Measurements from ENCODE around the genes RELA, MUS81 and YIF1A.

- PRO-cap = unidirectional peak, plus-strand start at chr11:65560904
Measured at GRCh38 chr11:65560544-65561481, 2.7 kb upstream of the LTBP3 start.

DNA sequence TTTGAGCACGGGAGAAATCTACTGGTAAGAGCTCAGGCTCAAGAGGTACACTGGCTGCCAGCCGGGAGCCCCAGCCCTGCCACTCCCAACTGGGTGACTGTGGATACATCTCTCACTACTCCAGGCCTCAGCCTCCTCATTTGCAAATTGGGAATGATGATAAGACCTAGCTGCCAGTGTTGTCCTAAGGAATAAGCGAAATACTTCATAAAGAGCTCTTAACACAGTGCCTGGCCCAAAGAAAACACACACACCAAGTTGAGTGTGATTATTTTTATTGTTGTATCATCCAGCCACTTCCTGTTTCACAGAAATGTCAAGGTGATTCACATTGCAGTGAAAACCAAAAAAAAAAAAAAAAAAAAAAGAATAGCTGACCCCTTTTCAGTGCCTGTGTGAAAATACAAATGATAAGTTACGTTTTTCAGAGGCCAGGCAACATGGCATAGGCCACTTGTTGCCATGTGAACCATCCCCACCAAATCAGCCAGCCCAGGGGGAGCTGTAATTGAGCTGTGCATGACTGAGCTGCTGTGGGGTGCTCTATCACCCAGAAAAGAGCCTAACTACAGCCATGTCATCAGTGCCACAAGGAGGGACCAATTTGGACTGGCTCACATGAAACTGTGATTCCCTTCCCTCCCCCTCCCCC lies 4.4 kb upstream of the ZNRD2 start:
- PRO-cap = unidirectional peak, minus-strand start at position 248 of the sequence

- PRO-cap = no peak
Measured at GRCh38 chr11:65629777-65630540, 7.9 kb upstream of the SIPA1 start.

DNA sequence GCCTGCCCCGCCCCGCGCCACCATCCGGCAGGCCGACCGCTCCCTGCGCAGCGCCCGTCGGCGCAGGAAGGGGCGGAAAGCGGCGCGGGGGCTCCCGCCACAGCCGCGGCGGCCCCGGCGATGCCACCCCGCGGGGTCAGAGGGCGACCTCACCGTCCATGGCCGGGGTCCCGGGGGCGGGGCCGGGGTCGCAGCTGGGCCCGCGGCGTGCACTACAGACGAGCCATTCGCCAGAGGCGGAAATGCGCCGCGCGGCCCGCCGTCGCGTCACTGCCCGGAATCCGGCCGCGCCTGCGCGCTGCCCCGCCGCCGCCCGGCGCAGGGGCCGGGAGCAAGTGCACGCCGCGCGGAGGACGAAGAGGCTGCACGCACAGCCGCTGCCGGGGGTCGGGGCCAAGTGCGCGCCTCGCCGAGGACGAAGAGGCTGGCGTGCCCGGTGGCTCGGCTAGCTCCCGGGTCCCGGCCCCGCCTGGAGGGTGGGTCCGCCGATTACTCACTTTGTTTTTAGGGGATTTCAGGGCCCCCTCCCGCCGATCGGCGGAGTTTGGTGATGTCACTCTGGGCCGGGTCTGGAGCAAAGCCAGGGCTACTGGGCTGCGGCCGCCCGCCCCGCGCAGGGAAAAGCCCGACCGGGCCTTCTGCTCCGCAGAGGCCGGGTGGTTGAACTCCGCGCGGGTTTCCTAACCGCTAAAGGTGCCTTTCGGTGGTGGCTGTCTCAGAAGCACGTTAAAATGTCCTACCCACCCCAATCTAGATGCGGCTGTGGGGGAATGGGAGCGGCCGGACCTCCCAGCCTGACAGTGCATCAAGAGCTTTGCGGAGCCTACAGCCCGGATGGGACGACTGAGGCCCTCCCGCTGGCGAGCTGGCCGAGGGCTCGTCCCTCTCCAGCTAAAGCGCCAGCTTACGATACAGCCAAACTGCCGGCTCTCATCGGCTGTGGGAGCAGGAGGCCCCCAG lies at the start of gene RELA:
RELA (minus strand) TSS at position 244 of the 960 bp plus-strand sequence.
- PRO-cap = bidirectional peak, plus-strand start at position 334 of the sequence, minus-strand start at position 272 of the sequence; bidirectional peak, plus-strand start at position 648 of the sequence, minus-strand start at position 471 of the sequence

DNA sequence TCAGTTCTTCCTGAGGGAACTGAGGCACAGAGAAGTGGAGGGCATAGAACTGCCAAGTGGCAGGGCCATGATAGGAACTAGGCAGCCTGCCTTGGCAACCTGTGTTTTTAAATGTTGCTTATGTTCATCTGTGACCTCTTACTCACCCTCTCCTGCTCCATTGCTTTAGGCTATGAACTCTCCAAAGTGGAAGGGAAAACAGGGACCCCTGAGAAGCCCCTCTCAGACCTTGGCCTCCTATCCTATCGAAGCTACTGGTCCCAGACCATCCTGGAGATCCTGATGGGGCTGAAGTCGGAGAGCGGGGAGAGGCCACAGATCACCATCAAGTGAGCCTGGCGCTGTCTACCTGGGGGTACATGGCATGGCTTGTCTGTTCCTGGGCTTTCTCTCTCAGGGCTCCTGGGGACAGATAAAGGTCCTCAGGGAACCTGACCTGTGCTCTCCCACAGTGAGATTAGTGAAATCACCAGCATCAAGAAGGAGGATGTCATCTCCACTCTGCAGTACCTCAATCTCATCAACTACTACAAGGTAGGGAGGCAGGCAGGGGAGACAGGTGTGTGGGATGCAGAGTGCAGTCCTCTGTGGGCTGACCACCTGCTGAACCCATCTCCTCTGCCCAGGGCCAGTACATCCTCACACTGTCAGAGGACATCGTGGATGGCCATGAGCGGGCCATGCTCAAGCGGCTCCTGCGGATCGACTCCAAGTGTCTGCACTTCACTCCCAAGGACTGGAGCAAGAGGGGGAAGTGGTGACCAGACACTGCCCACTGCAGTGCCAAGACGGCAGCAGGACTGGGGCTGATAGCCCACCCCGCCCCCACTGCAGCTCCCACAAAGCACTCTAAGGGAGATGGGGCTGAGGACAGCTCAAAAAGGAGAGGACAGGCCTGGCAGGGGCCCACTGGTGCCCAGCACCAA lies 1.9 kb downstream of the RNASEH2C start:
- PRO-cap = no peak

DNA sequence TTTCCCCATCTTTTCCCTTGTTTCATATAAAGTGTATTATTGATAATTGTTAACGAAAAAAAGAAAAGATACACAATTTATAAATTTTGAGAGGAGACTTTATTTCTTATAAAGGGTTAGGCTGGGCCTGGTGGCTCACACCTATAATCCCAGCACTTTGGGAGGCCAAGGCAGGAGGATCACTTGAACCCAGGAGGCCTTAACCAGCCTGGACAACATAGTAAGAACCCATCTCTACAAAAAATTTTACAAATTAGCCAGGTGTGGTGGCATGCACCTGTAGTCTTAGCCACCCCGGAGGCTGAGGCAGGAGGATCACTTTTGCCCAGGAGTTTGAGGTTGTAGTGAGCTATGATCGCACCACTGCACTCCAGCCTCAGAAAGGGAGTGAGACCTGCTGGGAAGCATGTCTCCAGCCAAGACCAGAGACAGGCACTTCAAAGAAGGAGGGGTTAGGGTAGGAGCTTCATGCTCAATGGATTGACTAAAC lies 8.1 kb downstream of the AP5B1 start:
- PRO-cap = no peak

DNA sequence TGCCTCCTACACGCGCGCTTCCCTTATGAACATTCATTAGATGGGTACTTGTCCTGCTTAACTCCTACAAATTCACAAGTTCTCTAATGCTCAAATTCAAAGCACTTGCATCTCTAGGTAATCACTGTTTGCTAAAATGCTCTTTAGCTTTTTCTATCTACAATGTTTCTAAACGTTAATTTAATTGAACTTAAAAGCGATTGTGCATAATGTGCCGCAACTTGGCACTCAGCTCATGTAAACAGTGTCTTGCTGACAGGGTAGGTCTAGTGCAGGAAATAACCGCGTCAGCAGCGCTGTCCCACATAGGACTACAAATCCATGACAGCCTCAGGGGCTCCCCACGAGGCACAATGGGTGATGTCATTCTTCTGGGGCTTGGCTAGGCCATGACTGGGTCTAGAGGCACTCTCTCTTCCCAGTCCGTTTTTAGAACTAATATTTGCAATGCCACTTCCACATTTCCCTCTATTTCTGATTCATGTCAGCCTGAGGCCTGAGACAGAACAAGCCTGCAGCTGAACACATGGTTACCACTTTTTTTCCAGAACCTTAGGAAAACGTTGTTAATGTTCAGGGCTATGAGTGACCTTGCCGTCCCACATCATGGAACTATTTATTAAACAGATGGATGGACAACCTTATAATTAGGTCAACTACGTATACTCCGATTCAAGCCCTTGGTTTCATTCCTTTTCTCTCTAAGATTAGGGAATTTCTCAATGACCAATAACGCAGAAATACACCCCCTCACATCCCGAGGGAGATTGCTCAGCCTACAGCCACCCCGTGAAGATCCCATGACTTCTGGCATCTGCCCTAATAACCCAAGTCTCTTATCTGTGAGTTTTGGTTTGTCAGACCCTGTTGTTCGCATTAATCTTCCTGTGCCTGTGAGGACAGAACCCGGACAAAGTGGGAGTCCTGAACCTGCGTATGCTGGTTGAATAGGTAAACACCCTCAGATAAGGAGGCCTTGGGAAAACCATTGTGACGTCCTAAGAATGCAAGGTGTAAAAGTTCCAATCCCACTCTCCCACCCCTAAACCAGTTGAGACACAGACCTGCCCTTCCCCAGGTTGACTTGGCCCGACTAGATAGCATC lies 19.4 kb upstream of the SNX32 start:
- PRO-cap = bidirectional peak, plus-strand start at position 876 of the sequence, minus-strand start at position 669 of the sequence

DNA sequence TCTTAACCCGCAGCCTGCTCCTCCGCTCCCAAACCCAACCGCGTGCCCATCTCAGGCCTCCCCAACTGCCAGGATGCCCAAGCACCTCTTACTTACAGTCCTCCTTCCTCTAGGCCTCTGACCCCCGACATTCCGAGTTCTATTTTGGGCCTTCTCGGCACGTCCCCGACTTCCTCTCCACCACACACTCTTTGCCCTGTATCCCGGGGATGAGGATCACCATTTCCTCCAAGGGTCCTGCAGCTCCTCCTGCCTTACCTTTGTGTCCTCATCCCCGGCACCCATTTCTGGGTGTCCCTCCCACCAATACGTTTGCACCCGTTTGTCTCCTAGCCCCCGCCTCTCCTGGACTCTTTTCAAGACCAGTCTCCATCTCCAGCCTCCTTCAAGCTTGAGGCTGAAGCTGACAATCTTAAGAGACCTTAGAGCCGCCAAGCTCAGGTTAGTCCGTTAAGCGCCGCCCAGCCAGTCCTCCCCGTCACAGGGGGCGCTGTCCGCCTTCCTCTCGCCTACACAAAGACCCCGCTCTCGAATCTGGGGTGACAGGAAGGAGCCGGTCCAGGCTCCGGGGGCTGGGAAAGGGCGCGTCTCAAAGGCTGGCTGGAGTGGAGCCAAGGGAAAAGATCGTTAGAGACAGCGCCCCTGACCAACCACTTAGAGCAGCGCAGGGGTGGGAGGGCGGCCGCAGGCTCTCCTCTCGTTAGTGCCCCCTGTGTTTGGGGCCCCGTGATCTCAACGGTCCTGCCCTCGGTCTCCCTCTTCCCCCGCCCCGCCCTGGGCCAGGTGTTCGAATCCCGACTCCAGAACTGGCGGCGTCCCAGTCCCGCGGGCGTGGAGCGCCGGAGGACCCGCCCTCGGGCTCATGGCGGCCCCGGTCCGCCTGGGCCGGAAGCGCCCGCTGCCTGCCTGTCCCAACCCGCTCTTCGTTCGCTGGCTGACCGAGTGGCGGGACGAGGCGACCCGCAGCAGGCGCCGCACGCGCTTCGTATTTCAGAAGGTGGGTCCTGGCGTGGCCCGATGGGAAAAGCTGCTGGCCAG lies at the start of gene MUS81:
MUS81 (plus strand) TSS at position 542 of the 1,038 bp plus-strand sequence.
- PRO-cap = bidirectional peak, plus-strand start at position 657 of the sequence, minus-strand start at position 474 of the sequence

GRCh38 chr11:65869582-65870027 lies 3.0 kb downstream of the EFEMP2 start:
- PRO-cap = no peak

DNA sequence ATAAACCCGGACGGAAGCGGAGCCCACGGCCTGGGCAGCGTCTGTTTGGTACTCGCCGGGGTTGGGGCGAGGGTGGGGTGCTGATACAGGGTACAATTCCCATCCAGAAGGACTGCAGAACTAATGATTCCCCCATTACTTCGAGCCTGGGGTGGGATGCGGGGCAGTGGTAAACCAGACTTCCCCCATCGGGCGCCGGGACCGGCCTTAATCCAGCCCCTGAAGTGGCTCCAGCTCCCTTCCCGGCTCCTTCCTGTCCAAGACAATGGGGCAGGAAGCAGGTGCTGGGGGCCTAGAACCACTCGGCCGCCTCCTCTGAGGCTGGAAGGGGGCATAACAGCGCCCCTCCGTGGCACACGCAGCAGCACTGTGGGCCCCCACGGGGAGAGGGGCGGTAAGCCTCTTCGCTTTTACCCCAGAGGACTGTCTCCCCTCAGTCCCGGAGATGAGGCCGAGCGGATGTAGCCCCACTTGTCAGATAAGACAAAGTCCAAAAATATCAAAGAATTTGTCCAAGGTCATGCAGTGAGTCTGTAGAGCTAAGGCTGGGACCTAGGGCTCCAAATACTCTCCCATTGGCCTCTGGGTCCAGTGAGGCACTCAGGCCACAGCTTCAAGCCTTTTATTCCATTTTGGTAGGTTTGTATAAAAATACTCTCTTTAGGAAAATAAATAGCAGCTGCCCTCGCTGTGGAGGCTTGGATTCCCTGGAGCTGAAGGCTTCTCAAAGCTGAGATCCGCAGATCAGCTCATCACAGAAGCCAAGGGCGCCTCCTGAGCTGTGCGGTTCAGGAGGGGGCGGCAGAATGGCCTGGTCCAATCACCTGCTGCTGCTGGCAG lies 1.4 kb downstream of the CCDC85B start:
- PRO-cap = bidirectional peak, plus-strand start at position 273 of the sequence, minus-strand start at position 267 of the sequence

DNA sequence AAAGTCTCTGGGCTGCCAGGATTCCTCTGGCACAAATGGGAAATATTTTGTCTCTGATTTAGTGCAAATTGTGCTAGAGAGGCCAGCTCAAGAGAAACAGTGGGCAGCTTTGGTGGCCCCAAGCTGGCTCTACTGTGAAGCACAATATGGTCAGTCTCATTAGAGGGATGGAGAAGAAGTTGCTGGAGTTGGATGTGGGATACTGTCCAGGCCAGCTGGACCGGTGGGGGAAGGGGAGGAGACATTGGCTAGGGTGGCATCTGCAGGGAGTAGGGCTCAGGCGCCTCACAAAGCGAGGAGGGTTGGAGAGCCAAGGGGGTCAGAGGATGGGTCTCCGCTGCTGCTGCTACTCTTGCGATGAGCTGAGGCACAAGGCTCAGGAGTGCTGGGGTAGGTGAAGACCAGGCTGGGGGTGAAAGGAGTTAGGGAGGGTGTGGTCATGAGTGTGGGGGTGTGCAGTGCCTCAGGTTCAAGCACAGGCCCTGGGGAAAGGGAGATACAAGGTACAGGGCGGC lies 2.2 kb downstream of the CCDC85B start:
- PRO-cap = no peak

- PRO-cap = bidirectional peak, plus-strand start at chr11:65911912, minus-strand start at chr11:65911810
Measured at GRCh38 chr11:65911607-65912383, 7.1 kb downstream of the C11orf68 start.

- PRO-cap = no peak
Measured at GRCh38 chr11:65979081-65979881, 17.7 kb downstream of the SART1 start.

- PRO-cap = no peak
Measured at GRCh38 chr11:66015313-66016000, 3.6 kb downstream of the CST6 start.

DNA sequence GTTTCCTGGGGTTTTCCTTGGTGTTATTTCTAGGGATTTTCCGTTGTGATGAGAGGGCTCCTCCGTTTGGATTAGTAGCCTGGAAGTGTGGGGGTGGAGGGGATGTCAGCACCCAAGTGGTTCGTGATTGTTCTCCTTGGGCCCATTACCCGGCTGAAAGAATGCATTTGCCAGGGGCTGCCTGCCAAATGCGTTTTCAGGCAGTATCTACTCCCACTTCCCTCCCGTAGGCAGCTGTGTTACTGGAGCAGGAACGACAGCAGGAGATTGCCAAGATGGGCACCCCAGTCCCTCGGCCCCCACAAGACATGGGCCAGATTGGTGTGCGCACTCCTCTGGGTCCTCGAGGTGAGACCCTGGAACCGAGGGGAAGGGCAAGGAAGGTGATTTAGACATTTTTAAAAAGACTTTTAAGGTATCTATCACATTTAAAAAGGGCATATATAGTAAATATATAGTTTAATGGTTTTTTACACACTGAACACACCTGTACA lies 4.5 kb downstream of the SF3B2 start:
- PRO-cap = bidirectional peak, plus-strand start at position 233 of the sequence, minus-strand start outside the sequence

DNA sequence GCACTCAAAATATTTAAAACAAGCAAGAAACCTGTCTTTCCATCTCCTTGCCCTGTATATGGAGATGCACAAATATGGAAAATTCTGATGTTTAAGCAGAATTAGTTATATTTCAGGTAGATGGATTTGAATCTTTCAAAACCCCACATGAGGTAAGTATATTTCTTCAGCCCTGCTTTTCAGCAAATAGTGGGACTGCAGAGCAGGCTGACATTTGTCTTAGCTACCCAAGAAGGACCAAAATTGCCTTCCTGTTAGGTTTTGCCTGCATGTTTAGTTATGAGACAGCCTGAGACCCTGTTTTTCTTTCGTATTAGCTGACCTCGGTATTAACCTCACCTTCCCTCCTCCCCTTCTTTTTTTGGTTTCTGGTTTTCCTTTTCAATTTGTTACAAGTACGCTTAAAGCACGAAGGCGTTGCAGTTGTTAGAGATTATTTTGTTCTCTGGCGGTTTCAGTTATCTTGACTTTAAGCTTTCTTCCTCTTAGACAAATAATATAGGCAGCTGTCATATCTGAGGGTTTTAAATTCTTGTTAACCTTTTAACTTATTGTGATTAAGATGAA lies 45.4 kb downstream of the PACS1 start:
- PRO-cap = no peak

- PRO-cap = no peak
Measured at GRCh38 chr11:66243232-66244410, 13.9 kb upstream of the KLC2 start.

- PRO-cap = no peak
Measured at GRCh38 chr11:66261323-66262169, 4.0 kb downstream of the KLC2 start.

- PRO-cap = unidirectional peak, minus-strand start at chr11:66288752; unidirectional peak, minus-strand start at chr11:66288978; bidirectional peak, plus-strand start at chr11:66289417, minus-strand start at chr11:66289119
Measured at GRCh38 chr11:66288513-66289519, at the start of gene YIF1A. TSS of gene YIF1A (minus strand) at chr11:66289143.

DNA sequence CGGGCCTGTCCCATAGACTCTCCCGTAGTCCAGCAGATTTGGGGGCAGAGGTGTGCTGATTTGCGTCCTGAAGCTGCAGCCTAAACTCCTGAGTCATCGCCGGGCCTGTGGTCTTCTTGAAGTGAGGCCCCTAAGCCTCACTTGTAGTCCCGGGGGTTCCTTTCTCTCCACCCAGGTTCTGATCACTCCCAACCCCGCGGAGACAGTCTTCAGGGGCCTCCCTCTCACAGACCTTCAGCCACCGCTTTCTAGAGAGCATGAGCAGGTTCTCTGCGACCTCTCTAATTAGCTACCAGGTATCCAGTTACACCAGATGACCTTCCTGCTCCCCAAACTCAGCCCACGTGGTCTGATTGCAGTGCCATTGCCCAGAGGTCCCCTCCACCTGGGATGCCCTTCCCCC lies 987 bp upstream of the YIF1A start:
- PRO-cap = no peak

All from bronchial lymph node (tissue), 1 donor.